Uterus (tissue), 7 donors: ENCODE measurements around the genes YIPF6, OTUD6A and KIF4A.

DNA sequence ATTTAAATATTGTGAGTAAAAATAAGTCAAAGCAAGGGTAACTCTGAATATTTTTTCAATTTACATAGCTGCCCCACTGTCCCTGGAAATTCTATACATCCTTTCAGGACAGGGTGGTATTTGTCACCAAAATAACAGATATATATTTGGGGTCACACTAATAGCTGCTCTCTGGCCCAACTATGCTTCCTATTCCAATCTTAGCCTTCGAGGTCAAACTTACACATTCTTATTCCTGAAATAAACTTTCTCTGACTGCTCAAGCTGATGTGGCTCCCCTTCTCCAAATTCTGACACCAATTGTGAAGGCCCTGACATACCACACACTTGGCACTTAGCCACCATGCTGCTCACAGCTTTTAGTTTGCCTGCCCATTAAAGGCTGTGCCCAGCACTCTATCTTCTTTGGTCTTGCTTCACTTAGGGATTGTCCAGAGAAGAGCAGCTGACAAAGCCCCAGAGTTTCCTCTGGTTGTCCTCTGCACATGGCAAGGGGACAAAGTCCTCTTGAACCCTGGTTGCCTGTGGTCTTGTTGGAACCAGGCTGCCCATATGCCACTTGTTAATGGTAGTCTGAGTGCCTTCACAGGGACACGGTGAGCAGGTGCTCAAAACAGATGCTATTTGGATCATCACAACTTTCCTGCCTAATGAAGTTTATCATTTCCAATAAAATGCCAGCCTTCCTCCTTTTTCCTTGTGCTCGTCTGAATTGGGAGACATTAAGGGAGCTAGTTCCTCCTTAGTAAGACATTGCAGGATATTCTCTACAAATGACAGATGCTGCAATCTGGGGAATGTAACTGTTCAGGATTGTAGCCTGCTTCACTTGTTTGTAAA is 126.1 kb downstream of the ARHGEF9 start:
- PRO-cap, 4 experiments = no peak in any of the 4 experiments
- RAMPAGE, long total RNA, 2 experiments = no peak in any of the 2 experiments
- RRBS = no CpG with 5 or more reads among the region's 3 CpGs

DNA sequence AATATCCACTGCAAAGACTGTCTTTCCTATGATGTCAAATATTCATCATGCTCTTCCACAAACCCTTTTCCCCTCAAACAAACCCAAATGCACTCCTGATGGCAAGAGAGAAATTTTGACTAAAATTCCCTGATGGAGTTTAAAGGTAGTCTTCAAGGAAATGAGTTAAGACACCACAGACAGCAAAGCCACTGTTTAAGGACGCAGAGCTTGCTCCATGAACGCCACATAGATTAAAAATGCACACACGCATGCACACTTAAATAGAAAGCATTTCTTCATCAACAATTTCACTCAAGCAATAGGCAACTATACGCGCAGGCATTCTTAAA is 31.1 kb downstream of the ARHGEF9 start:
- PRO-cap, 4 experiments = peak in 1 of 4 experiments; most common plus-strand start position 168 of the sequence (in 1); most common minus-strand start position 235 of the sequence (in 1)
- RAMPAGE, long total RNA, 2 experiments = no peak in any of the 2 experiments
- RRBS = no CpG with 5 or more reads among the region's 5 CpGs

GRCh38 chrX:65130981-65131740 is 96.5 kb downstream of the ZC3H12B start:
- PRO-cap, 4 experiments = no peak in any of the 4 experiments
- RAMPAGE, long total RNA, 2 experiments = no peak in any of the 2 experiments
- RRBS = no CpG with 5 or more reads among the region's 5 CpGs

- PRO-cap, 4 experiments = no peak in any of the 4 experiments
- RAMPAGE, long total RNA, 2 experiments = start-site peak on the minus strand in 1 of 2 experiments, at chrX:65531360-65531417 at its widest, 8 reads per replicate
- RRBS = no CpG with 5 or more reads among the region's 6 CpGs
Measured at GRCh38 chrX:65531102-65531502, 3.5 kb downstream of the LAS1L start.

- PRO-cap, 4 experiments = peak in 3 of 4 experiments; most common plus-strand start chrX:65596508 (in 1); most common minus-strand start chrX:65596411 (in 3)
- RAMPAGE, long total RNA, 2 experiments = no peak in any of the 2 experiments
- RRBS = no CpG with 5 or more reads among the region's 3 CpGs
Measured at GRCh38 chrX:65596161-65596789, 61.7 kb upstream of the LAS1L start.

DNA sequence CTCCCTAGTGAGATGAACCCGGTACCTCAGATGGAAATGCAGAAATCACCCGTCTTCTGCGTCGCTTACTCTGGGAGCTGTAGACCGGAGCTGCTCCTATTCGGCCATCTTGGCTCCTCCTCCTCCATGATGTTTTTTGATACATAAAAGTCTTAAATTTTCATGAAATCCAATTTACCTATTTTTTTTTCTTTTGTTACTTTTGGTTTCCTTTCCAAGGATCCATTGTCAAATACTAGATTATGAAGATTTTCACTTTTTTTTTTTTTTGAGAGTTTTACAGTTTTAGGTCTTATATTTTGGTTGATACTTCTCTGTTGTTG is 46.9 kb upstream of the MSN start:
- PRO-cap, 4 experiments = no peak in any of the 4 experiments
- RAMPAGE, long total RNA, 2 experiments = no peak in any of the 2 experiments
- RRBS = no CpG with 5 or more reads among the region's 6 CpGs

DNA sequence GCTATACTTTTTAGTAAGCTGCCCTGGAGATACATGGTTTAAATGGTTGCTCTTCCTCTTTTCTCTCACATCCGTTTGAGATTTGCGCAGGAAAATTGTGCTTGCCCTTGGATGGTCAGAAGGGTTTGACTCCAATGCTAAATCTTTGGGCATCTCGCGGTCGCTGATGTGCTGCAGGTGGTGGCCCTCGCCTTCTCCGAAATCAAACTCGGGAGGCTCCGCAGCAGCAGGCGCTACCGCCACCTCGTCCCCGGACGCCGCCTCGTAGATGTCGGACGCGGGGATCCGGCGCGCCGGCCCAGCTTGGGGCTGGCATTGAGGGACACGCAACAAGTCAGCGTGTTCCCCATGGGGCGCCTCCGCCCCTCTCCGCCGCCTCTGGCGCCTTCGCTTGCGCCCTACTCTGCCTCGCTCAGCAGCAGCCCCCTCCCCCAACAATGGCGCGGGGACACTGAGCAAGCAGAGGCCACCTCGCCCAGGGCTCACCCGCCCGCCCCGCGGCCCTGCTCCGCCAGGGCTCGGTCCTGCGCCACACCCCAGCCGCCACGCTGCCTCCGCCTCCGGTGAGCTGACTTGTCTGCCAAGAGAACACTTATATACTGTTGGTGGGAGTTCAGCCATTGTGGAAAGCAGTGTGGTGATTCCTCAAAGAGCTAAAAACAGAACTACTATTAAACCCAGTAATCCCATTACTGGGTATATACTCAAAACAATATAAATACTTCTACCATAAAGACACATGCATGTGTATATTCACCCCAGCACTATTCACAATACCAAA is 154.6 kb downstream of the MSN start:
- PRO-cap, 4 experiments = no peak in any of the 4 experiments
- RAMPAGE, long total RNA, 2 experiments = no peak in any of the 2 experiments
- RRBS = no CpG with 5 or more reads among the region's 47 CpGs

- PRO-cap, 4 experiments = no peak in any of the 4 experiments
- RAMPAGE, long total RNA, 2 experiments = no peak in any of the 2 experiments
- RRBS = no CpG with 5 or more reads among the region's 13 CpGs
Measured at GRCh38 chrX:66930619-66930990, 291.7 kb upstream of the EDA2R start.

DNA sequence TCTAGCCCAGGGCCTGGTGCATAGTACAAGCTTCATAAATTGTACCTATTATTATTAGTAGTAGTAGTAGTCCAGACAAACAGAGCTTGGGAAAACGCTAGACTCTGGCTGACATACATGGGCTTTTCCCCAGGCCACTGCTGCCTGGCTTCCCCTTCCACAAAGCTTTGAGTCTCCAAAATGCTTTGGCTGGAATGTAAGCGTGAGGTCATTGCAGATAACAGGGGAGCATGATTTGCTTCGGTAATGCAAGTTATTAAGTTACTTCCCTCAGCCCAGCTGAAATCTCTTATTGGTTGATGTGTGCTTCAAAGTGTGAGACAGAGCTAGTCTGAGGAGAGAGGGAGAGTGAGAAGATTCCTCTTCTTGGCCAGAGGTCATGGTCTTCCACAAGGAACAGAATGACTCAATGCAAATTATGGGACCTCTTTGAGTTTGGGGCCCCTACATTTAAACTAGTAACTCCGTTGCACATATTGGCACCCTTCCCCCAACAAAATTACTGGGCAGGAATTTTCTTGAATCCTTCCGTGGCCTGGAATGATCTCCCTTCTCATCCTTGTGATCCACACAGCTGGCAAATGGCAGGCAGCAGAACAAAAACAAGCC is 19.7 kb downstream of the AR start:
- PRO-cap, 4 experiments = peak in 1 of 4 experiments; most common minus-strand start position 142 of the sequence (in 1)
- RAMPAGE, long total RNA, 2 experiments = no peak in any of the 2 experiments
- RRBS = no CpG with 5 or more reads among the region's 5 CpGs

- PRO-cap, 4 experiments = peak in 4 of 4 experiments; most common plus-strand start chrX:68499054 (in 4); most common minus-strand start chrX:68498963 (in 2)
- RAMPAGE, long total RNA, 2 experiments = start-site peak on the plus strand in 1 of 2 experiments, at chrX:68499038-68499051 at its widest, 222 reads per replicate
- RRBS = 15% methylated on average over 25 of the region's 61 CpGs
Measured at GRCh38 chrX:68497983-68499154, at the start of gene YIPF6. Gene YIPF6 (plus strand): TSS chrX:68499051.

- PRO-cap, 4 experiments = peak in 4 of 4 experiments; most common plus-strand start chrX:68686355 (in 4); most common minus-strand start chrX:68686180 (in 1)
- RAMPAGE, long total RNA, 2 experiments = no peak in any of the 2 experiments
- RRBS = 14% methylated on average over 11 of the region's 33 CpGs
Measured at GRCh38 chrX:68685687-68686478, 38.4 kb downstream of the STARD8 start.

DNA sequence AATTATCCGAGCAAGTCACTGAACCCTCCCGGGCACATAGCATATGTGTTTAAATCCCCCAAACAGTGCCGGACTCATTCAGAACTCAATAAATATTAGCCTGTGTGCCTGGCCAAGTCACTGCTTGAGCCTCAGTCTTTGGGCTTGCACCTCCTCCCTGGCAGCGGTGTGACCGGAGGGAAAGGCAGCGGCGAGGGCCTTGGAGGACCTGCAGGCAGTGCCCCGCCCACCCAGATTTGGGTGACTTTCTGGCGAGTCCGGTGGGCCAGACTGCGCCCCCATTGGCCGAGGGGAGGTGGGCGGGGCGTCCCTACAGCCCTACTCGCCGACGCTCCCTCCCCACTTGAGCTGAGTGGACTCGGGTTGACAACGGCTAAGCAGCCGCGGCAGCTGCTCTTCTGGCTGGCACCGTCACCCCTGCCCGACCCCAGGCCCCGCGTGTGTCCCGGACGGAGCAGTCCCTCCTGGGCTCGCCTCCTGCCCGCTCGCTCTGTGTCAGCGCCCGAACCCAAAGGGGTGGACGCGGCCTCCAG is 45.9 kb downstream of the STARD8 start:
- PRO-cap, 4 experiments = peak in 4 of 4 experiments; most common plus-strand start position 351 of the sequence (in 4); most common minus-strand start position 219 of the sequence (in 3)
- RAMPAGE, long total RNA, 2 experiments = start-site peak on the plus strand in 2 of 2 experiments, centred at positions 351 to 352 of the sequence, 41 to 383 reads per replicate
- RRBS = 21% methylated on average over 8 of the region's 34 CpGs

DNA sequence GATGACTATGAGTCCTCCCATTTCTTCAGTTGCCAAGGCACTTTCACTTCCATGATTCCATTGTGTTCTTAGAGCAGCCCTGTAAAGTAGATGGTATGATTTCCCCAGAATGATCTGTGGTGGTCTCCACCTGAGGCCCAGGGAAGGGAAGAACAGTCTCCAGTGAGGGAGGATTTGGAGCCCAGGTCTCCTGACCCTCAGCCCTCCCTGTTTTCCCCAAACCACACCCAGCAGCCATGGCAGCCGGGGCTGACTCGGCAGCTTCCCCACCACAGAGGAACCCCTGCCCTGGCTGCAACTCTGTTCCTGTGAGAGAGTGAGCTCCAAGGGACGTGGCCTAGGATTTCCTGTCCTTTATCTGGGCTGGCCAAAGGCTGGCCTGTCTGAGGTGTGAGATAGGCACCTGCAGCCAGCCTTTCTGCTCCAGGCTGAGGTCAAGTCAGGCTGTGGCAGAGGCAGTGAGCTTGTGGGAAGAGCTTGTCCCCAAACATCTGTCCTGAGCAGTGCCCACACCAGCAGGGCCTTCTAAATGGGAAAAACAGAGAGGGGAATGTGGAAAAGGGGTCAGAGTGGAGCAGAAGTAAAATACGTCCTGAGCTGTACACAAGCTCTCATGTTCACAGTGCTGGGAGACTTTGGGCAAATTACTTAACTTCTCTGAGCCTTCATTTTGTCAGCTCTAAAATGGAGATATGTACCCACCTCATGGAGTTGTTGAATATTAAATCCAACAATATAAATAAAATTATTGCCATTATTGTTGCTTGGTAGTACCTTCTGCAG is 52.9 kb downstream of the STARD8 start:
- PRO-cap, 4 experiments = no peak in any of the 4 experiments
- RAMPAGE, long total RNA, 2 experiments = no peak in any of the 2 experiments
- RRBS = no CpG with 5 or more reads among the region's 4 CpGs

- PRO-cap, 4 experiments = no peak in any of the 4 experiments
- RAMPAGE, long total RNA, 2 experiments = no peak in any of the 2 experiments
- RRBS = no CpG with 5 or more reads among the region's 3 CpGs
Measured at GRCh38 chrX:68838848-68839173, 10.0 kb downstream of the EFNB1 start.

DNA sequence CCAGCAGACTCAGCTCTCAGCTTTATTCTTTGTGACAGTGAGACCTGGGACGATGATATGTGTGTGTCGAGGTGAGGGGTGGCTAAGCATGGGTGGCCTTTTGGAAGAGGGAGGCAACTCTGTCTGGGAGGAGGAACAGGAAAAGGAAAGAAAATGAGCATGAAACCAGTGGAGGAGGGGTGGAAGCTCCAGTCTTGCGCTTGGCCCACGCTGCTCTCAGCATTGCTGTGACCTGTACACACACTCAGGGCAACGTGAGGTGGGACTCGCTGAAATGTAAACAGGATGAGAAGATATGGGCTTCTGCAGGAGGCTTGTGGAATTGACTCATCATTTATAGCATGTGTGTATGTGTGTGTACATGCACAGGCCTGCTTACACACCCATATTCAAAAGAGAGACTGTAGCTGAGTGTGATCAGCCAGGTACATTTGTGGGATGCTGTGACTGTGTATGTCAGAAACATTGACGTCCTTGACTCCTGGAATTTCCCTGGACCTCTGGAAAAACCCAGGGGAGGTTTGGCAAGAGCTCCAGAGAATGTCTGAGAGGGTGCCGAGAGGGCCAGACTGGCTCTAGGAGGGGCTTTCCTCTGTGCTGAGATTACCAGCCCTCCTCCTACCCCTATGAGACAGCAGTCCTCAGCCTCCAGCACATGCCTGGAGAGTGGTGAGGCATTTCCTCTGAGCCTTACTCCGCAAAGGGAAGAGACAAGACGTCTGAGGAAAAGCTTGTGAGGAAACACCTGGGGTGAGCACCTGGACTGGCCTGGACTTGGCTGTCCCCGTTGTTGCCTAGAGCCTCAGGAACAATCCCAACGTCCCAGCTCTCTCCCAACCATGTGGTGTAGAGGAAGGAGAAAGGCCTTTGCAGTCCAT is 137.7 kb downstream of the PJA1 start:
- PRO-cap, 4 experiments = peak in 1 of 4 experiments; most common plus-strand start position 536 of the sequence (in 1)
- RAMPAGE, long total RNA, 2 experiments = no peak in any of the 2 experiments
- RRBS = no CpG with 5 or more reads among the region's 12 CpGs

DNA sequence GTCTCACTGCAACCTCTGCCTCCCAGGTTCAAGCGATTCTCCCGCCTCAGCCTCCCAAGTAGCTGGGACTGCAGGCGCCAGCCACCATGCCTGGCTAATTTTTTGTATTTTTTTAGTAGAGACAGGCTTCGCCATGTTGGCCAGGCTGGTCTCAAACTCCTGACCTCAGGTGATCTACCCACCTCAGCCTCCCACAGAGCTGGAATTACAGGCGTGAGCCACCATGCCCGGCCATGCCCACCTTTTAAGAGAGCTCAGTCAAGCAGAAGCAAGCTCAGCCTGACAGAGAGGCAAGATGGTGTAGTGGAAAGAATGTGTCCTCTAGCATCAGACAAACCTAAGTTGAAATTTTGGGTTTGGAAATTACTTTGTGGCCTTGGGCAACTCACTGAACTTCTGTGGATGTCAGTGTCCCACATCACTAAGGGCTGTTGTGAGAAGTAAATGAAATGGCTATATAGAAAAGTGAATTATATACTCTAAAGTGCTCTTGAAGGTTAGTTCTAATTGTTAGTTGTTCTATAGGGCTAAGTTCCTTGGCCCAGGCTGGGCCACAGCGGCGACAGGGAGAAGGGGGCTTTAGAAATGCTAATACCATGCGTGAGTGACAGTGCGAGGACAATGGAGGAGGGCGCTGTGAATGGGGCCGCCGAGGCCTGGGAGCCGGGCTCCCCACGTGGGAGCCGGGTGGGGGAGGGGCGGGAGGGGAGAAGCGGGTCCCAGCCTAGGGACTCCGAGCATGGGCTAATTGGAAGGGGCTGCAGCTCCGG is 15.7 kb downstream of the PJA1 start:
- PRO-cap, 4 experiments = no peak in any of the 4 experiments
- RAMPAGE, long total RNA, 2 experiments = no peak in any of the 2 experiments
- RRBS = 32% methylated on average over 5 of the region's 20 CpGs

DNA sequence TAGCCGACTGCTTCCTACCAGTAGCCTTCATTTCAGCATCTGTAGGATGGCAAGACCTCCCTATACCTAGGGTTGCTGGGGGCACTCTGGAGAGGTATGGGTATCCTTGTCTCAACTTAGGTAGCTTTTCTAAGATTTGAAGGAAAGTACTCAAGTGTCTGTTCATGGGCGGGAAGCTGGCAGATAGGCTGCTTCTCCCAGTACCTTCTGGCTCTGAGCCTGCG is 96.8 kb upstream of the PJA1 start:
- PRO-cap, 4 experiments = no peak in any of the 4 experiments
- RAMPAGE, long total RNA, 2 experiments = no peak in any of the 2 experiments
- RRBS = no CpG with 5 or more reads among the region's 3 CpGs

- PRO-cap, 4 experiments = no peak in any of the 4 experiments
- RAMPAGE, long total RNA, 2 experiments = no peak in any of the 2 experiments
- RRBS = 92% methylated on average over 6 of the region's 26 CpGs
Measured at GRCh38 chrX:70062257-70062712, at the start of gene OTUD6A. Gene OTUD6A (plus strand): TSS chrX:70062457.

GRCh38 chrX:70171609-70171981 is 5.7 kb upstream of the DGAT2L6 start:
- PRO-cap, 4 experiments = no peak in any of the 4 experiments
- RAMPAGE, long total RNA, 2 experiments = no peak in any of the 2 experiments
- RRBS = no CpG with 5 or more reads among the region's 2 CpGs

GRCh38 chrX:70289776-70290916 is at the start of gene KIF4A:
Gene KIF4A (plus strand): TSS chrX:70290104.
- PRO-cap, 4 experiments = peak in 4 of 4 experiments; most common plus-strand start chrX:70290087 (in 1); most common minus-strand start chrX:70289910 (in 4)
- RAMPAGE, long total RNA, 2 experiments = start-site peak on the minus strand in 1 of 2 experiments, at chrX:70289877-70289918 at its widest, 104 reads per replicate
- RRBS = 11% methylated on average over 17 of the region's 67 CpGs